GM06990 (cell line): ENCODE data around the gene SFTPA2.

DNA sequence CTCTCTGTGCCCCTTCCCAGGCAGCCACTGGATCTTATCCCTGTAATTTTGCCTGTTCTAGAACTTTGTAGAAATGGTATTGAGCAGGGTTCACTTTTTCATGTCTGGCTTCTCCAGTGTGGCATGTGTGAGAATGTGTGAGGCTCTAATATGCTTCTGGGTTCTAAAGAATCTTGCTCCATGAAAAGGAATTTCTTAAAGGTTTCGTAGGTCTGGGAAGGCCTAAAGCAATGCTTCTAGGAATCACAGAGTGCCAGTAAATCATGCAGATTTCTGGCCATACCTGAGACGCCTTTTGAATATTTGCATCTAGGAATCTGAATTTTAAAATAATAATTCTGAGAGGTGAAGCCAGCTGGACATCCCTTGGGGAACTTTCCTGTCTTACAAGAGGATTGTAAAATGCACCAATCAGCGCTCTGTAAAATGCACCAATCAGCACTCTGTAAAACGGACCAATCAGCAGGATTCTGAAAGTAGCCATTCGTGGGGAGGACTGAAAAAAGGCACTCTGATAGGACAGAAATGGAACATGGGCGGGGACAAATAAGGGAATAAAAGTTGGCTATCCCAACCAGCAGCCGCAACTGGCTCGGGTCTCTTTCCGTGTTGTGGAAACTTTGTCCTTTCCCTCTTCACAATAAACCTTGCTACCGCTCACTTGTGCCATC lies 9.8 kb downstream of the PPIF start:
- RRBS: no CpG with 5 or more reads among the region's 10 CpGs

- RRBS: 52% methylated on average over 3 of the region's 15 CpGs
Measured at GRCh38 chr10:79401486-79401985, 43.9 kb downstream of the ZCCHC24 start.

GRCh38 chr10:79560185-79560677 lies at the start of gene SFTPA2:
SFTPA2 (minus strand) TSS chr10:79560407.
- RRBS: no CpG with 5 or more reads among the region's 1 CpG

- RRBS: no CpG with 5 or more reads among the region's 5 CpGs
Measured at GRCh38 chr10:79784517-79785078, 41.9 kb upstream of the NUTM2E start.

GRCh38 chr10:79905361-79905910 lies 43.5 kb downstream of the SFTPD start:
- RRBS: no CpG with 5 or more reads among the region's 9 CpGs

- RRBS: no CpG with 5 or more reads among the region's 13 CpGs
Measured at GRCh38 chr10:80078116-80078531, 341 bp upstream of the TMEM254 start.

- RRBS: no CpG with 5 or more reads among the region's 5 CpGs
Measured at GRCh38 chr10:80126741-80127238, 5.7 kb upstream of the PLAC9 start.

GRCh38 chr10:80154691-80155296 lies 22.3 kb downstream of the PLAC9 start:
- RRBS: no CpG with 5 or more reads among the region's 7 CpGs

DNA sequence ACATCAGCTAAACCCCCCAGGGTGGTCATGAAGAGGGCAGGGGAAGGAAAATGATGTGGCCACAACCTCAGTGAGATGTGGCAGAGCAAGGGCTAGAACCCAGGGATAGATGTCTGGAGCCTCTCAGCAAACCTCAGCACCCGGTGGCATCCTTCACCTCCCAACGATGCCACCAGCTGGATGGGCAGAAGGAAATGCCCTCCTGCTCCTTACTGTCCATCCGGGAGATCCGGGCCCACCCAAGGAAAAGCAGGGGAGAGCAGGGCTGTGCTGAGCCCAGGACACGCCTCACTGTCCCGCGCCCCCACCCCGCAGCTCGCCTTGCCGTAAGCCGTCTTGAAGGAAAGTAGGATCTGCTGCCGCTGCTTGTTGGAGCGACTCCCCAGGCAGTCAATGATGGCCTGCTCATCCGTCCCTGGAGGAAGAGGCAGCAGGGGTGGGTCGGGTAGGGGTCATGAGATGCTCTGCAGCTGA lies 34.1 kb downstream of the PLAC9 start:
- RRBS: 96% methylated on average over 3 of the region's 15 CpGs

DNA sequence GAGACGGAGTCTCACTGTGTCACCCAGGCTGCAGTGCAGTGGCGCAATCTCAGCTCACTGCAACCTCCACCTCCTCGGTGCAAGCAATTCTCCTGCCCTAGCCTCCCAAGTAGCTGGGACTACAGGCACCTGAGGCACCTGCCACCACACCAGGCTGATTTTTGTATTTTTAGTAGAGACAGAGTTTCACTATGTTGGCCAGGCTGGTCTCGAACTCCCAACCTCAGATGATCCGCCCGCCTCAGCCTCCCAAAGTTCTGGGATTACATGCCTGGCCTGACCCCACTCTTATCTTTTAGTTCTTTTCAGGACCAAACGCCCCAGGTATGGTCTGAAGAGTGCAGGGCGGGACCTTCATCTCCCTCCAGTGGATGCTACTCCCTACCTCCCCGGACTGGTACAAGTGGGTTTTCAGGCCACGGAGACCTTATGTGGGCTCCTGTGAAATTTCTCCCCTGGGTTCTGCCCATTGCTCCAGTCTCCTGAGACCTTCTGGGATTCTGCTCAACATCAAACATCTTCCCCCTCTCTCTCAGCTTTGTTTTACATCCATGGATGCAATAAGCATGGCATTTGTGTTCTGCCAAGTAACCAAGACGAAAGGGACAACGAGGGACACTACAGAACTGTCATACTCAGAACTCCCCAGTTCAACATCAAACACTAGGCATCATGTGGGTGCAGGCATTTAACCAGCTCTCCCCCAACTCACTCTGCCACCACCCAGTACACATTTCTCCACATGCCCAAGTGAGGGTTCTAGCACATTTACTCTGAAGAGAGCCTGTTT lies 28.1 kb downstream of the ANXA11 start:
- RRBS: no CpG with 5 or more reads among the region's 12 CpGs

DNA sequence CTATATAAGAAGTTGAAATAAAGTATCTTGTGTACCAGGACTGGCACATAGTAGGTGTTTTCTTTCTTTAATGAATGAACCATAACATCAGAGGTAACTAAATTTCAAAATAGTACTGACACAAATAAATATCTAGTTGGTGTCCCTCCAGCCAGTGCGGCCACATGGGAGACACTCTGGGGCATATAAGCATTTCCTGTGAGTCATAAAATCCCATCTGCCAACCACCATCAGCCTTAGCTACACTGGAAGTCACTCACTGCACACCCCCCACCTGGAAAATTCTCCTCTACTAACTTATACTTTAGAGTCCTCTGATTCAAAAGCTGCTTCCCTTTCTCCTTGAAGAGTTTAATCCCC lies 32.5 kb downstream of the DYDC1 start:
- RRBS: no CpG with 5 or more reads among the region's 1 CpG

DNA sequence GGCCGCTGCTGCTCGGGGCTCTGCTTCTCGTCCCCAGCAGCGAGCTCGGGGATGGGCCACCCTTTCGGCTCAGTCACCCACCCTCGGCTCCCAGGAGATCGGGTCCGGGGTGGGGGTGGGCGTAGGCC lies 492 bp downstream of the TSPAN14 start:
- RRBS: no CpG with 5 or more reads among the region's 10 CpGs

DNA sequence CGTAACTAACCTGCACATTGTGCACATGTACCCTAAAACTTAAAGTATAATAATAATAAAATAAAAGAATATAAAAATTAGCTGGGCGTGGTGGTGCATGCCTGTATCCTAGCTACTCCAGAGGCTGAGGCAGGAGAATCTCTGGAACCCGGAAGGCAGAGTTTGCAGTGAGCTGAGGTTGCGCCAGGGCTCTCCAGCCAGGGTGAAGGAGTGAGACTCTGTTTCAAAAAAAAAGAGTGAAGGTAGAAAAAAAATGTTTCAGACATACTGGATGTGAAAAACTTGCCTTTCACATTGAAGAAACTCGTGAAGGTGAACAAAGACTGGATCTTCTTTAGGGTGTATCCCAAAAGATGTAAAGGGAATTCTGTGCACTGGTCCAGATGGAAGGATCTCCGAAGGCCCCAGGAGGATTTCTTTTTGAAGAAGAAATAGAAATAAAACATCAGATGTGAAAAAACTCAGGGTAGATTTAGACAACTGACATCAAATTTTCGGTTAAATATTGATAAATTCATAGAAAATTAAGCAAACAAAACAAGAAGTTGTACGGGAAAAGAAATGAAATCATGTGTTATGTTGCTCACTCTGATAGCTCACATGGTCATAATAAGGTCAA lies 26.9 kb downstream of the TSPAN14 start:
- RRBS: no CpG with 5 or more reads among the region's 8 CpGs

DNA sequence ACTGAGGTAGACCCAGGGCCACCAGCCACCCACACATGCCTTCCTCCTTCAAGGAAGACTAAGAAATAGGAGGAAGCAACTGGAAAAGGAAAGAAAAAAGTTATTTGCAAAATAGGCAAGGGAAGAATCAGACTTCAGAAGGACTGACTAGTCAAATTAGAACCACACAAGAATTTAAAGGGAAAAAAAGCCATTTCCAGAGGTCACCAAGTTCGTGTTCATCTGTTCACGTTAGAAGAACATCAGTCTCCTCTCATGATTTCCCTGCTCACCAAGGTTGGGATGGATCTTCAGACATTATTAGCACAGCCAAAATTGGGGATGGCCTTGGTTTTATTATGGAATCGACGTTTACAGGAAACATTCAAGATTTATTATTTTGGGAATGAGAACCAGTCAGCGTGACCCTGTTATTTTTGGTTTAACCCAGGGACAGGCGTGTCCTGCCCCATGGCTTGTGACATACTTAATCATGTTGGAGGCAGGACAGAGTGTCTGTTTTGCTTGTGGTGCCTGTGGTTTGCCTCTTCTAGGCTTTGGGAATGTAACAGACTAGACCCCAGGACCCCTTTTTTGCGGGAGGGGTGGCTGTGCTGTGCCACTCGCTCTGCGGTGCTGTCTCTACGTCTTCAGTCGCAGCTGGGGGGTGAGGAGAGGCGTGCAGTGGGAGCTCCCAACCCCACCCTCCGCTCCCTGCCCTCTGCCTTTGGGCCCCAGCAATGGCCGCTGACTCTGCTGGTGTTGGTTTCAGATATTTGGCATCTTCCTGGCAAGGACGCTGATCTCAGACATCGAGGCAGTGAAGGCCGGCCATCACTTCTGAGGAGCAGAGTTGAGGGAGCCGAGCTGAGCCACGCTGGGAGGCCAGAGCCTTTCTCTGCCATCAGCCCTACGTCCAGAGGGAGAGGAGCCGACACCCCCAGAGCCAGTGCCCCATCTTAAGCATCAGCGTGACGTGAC lies 20.3 kb upstream of the SH2D4B start:
- RRBS: no CpG with 5 or more reads among the region's 23 CpGs

DNA sequence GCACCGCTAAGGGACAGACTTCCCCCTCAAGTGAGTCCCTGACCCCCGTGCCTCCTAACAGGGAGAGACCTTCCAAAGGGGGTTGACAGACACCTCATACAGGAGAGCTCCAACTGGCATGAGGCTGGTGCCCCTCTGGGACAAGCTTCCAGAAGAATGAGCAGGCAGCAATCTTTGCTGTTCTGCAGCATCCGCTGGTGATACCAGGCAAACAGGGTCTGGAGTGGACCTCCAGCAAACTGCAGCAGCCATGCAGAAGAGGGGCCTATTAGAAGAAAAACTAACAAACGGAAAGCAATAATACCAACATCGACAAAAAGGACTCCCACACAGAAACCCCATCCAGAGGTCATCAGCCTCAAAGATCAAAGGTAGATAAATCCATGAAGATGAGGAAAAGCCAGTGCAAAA lies 280.8 kb downstream of the SH2D4B start:
- RRBS: no CpG with 5 or more reads among the region's 5 CpGs

- RRBS: no CpG with 5 or more reads among the region's 37 CpGs
Measured at GRCh38 chr10:82349329-82350163, 474.6 kb downstream of the NRG3 start.

DNA sequence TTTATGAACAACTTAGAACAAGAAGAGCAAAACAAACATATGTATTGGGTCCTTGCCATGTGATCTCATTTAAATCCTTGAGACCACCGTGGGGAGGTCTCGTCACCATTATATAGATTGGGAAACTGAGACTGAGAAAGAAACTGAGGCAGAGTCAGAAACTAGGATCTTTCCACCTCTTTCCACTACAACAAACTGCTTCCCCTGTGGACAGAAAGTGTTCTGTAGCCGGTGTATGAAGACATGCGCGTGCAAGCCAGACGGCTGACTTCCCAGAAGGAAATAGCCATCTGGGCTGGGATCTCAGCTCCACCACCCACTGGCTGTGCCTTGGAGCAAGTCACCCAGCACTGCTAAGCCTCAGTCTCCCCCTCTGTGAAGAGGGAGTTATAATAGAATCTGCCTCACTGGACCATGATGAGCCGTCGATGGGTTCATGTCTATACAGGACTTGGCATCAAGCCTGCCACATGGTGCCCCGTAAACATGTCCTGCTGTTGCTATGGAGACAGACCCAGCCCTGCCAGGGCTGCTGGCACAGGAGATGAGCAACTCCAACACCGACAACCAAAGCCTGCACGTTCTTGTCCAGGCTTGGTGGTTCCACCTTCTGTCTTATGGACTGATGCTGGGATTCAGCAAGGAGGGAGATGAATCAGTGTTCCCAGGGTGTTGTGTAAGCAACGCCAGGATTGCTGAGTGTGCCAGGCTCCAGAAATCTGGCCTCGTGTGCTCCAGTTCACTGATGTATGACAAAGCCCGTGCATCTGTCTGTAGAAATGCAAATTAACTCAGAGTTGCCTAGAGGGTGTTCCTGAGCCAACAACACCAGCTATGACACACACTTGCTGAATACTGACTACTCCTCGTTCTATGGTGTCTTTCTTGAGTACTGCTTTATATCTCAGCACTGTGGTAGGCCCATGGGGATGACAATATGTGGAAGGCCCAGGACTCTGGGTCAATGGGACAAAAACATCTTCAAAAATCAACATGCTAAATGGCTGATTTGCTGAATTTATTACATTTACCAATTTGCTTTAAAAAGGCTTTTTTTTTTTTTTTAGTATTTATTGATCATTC lies 5.6 kb downstream of the GPR15LG start:
- RRBS: no CpG with 5 or more reads among the region's 15 CpGs

DNA sequence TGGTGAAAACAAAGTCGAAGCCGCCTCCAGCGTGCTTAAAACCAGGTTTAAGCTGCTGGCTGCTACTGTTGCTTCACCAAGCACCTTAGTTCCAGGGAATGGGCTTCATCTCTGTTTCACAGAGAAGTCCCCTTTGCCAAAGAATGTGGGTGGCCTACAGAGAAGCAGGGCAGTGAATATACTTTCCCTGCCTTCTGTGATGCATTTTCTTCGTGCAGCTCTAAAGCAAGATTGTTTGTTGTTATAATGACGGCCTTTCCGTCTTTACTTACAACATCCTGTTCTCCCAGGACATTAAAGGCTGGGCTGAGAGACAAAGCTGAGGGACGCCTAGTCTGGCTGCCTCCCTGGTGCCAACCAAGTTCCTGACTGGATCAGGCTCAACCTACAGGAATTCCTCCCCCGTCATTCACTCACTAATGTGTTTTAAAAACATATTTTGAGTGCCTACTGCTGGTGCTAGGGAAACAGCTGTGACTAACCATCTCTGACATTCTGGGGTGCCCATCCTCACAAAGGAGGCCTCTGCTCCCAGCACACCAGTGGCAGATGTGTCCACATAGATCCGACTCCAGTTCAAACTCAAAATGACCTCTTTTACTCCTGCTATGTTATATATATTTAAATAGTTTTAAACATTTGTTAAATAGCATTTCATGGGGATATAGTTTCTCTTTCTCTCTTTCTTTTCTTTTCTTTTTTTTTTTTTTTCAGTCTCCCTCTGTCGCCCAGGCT lies 31.8 kb upstream of the CCSER2 start:
- RRBS: no CpG with 5 or more reads among the region's 10 CpGs

DNA sequence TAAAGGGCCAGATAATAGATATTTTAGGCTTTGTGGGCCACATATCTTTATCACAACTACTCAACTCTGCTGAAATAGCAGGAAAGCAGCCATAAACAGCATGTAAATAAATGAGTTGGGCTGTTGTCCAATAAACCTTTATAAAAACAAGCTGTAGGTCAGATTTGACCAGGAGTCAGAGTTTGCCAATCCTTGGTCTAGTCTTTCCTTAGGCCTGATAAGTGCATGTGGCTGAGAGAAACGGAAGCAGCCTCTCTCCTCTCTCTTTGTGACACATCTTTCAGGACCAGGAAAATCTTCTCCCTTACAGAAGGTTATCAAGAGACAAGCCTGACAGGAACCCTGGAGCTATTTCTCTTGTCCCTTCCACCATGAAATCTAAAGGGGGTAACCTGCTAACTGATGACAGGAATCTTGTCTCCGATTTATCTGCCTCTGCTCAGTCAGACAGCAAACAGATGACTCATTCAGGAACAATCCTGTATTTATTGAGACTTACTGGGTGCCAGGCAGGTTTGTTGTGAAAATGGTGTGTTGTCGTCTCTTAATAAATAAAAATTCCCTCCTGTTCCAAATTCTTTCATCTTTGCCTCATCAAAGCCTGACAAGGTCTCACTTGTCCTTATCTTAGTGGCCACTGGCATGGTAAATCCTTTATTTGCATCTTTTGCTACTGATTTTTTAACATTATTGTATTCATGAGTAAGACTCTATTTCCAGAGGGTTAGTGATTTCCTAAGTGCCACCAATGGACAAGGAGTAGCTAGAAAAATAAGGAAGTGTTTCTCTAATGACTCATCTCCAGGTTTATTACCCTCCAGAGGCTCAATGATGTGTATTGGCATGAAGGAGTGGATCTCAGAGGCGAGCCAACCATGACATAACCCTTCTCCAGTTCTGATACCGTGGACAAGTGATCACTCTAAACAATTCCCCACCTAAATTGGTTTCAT lies 724.2 kb downstream of the GRID1 start:
- RRBS: no CpG with 5 or more reads among the region's 5 CpGs